Prostate gland (tissue), 2 donors: ENCODE measurements around a stretch of chr1.

DNA sequence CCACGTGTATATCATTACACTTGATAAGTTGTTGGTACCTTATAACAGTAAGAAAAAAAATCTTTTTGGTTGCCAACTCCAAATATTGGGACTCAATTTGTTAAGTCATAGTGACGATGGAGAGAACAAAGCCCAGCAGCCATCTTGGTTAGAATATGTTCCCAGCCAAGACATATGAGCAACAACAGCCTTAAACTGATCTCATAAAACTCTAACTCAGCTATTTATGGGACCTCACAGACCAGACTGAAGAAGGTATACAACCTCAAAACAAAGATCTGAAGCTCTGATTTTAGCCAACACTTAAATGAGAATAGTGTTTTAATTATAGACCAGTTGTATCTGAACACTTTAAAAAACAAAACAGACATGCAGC lies 281.3 kb downstream of the VAV3 start:
- PRO-cap = no peak
- RAMPAGE, long total RNA, 2 experiments = no peak in any of the 2 experiments

DNA sequence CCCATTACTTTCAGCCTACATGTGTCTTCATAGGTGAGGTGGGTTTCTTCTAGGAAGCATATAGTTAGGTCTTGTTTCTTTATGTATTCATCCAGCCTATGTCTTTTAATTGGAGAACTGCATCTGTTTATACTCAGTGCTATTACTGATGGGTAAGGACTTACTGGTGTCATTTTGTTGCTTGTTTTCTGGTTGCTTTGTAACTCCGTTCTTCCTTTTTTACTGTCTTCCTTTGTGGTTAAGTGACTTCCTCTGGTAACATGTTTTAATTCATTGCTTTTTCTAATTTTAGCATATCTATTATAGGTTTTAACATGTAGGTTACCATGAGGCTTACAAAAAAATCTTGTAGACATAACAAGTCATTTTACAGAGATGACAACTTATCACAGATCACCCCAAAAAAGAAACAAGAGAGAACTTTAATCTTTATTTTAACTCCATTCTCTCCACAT lies 160.8 kb downstream of the VAV3 start:
- PRO-cap = no peak
- RAMPAGE, long total RNA, 2 experiments = no peak in any of the 2 experiments

- PRO-cap = unidirectional peak, plus-strand start at chr1:107963683; bidirectional peak, plus-strand start at chr1:107964066, minus-strand start at chr1:107963967
- RAMPAGE, long total RNA, 2 experiments = no peak in any of the 2 experiments
Observed at GRCh38 chr1:107963301-107964281, 1.4 kb downstream of the VAV3 start.

- PRO-cap = no peak
- RAMPAGE, long total RNA, 2 experiments = no peak in any of the 2 experiments
Observed at GRCh38 chr1:108079513-108080139, 114.6 kb upstream of the VAV3 start.

- PRO-cap = no peak
- RAMPAGE, long total RNA, 2 experiments = no peak in any of the 2 experiments
Observed at GRCh38 chr1:108083024-108083499, 117.1 kb downstream of the SLC25A24 start.

- PRO-cap = bidirectional peak, plus-strand start at chr1:108201031, minus-strand start at chr1:108200910
- RAMPAGE, long total RNA, 2 experiments = no peak in any of the 2 experiments
Observed at GRCh38 chr1:108200577-108201264, 578 bp upstream of the SLC25A24 start.

DNA sequence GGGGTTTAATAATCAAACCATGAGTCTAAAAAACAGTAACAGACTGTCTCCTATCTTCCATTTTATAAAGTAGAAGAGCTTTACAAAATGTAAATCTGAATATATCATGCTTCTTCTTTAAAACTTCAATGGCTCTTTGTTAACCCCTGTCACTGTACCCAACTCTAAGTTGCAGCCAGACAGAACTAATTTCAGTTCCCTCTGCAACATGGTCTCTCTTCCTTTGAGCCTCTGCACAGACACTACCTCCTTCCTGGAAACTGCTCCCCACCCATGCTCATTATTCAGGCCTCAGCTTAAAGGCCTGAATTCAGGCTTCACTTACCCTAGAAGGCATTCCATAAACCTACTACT lies 2.7 kb upstream of the EEIG2 start:
- PRO-cap = no peak
- RAMPAGE, long total RNA, 2 experiments = no peak in any of the 2 experiments

DNA sequence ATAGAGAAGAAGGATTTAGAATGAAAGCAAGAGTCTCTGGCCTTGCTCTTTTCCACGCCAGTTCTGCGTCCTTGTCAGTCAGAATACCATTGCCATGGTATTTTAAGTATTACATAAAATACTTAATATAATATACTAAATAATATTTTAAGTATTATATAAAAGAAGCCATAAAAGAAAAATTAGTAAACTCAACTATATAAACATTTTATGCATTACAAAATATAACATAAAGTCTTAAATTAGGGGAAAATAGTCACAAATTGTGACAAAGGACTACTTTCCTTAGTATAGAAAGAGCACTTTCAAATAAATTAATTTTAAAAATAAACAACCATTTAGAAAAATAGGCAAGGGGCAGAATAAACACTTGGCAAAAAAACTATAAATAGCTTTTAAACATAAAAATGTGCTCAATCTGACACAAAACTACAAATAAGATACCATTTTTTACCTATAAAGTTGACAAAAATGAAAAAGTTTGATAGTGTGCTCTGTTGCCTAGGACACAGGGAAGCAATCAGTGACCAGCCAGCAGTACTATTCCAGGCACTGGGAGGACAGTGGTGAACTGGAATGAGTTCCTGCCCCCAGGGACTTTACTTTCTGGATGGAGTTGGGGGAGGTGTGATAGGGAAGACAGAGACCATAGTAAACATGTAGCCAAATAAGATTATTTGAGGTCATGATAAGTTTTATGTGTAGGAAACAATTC lies 41.6 kb downstream of the EEIG2 start:
- PRO-cap = no peak
- RAMPAGE, long total RNA, 2 experiments = no peak in any of the 2 experiments

- PRO-cap = no peak
- RAMPAGE, long total RNA, 2 experiments = no peak in any of the 2 experiments
Observed at GRCh38 chr1:108695942-108696556, 3.9 kb downstream of the PRPF38B start.

DNA sequence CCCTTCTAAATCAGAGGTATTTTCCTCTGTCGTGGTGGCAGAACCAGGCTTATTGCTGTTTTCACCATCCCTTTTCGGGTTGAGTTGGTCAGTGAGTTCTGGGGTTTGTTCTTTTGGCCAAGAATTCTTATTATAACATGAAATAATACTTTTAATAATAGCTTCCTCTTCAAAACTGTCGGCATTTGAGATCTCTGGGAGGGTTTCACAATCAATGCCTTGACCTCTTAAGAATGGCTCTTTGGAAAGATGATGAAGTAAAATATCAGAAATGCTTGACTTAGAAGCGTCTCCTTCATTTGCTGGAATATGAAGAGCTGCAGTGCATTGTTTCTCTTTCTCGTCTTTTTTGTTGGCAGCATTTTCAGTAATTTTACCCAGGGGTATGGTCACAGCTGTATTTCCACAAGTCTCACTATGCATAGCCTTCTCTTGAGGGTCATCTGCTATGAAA lies 4.8 kb downstream of the AKNAD1 start:
- PRO-cap = no peak
- RAMPAGE, long total RNA, 2 experiments = no peak in any of the 2 experiments

GRCh38 chr1:108923679-108924528 lies 39.4 kb downstream of the CLCC1 start:
- PRO-cap = no peak
- RAMPAGE, long total RNA, 2 experiments = no peak in any of the 2 experiments

DNA sequence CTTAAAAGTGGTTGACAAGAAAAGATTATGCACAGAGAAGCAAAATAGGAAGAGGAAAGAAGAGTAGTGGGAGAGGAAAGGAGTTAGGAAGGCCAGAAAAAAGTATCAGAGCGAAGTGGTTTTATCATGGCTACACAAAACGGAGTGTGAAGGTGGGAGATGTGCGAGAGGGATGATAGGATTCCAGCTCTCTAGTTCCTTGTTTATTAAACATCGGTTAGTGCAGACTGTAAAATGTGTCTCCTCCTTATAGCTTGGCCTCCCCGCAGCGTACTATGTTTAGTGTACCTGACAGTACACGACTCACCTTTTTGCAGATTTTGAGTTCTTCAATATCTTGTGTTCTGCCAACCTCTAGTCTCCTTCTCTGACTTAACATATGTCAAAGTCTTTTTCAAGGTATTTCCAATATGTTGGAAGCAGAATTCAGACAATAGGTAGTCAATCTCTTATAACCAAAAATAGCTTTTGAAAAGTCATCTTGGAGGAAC lies 791 bp downstream of the ELAPOR1 start:
- PRO-cap = bidirectional peak, plus-strand start at position 206 of the sequence, minus-strand start at position 193 of the sequence
- RAMPAGE, long total RNA, 2 experiments = no peak in any of the 2 experiments

- PRO-cap = no peak
- RAMPAGE, long total RNA, 2 experiments = no peak in any of the 2 experiments
Observed at GRCh38 chr1:109148908-109149781, 35.2 kb downstream of the ELAPOR1 start.

GRCh38 chr1:109149782-109150538 lies 36.0 kb downstream of the ELAPOR1 start:
- PRO-cap = no peak
- RAMPAGE, long total RNA, 2 experiments = no peak in any of the 2 experiments

- PRO-cap = no peak
- RAMPAGE, long total RNA, 2 experiments = no peak in any of the 2 experiments
Observed at GRCh38 chr1:109229154-109230479, 15.9 kb downstream of the SARS1 start.

GRCh38 chr1:109238543-109239766 lies 10.4 kb upstream of the CELSR2 start:
- PRO-cap = no peak
- RAMPAGE, long total RNA, 2 experiments = no peak in any of the 2 experiments

DNA sequence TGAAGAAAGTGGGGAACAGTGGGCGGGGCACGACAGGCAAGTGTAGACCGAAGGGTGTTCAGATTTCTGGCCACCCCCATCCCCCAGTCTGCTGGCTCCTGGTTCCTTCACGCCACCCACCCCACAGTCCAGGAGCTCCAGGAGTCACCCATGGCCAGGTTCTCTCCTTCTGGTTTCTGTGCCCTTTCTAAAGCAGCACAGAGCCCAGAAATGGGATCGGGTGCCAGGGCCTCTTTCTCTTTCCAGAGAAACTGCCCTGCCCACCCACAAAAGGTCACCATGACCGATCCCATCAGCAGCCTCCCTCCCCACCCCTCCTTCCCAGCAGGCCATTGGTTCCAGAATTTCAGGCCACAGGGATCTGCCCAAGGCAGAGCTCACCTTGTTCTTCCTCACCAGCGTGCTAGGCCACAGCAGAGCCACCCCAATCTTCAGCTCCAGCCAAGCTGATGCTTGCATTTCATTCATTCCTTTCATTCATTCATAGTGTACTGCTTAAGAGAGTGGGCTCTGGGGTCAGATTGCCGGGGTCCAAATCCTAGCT lies 3.1 kb upstream of the CELSR2 start:
- PRO-cap = no peak
- RAMPAGE, long total RNA, 2 experiments = no peak in any of the 2 experiments

GRCh38 chr1:109335870-109336406 lies 29.1 kb upstream of the MYBPHL start:
- PRO-cap = no peak
- RAMPAGE, long total RNA, 2 experiments = no peak in any of the 2 experiments

GRCh38 chr1:109369380-109369622 lies 28.4 kb downstream of the SORT1 start:
- PRO-cap = no peak
- RAMPAGE, long total RNA, 2 experiments = no peak in any of the 2 experiments

- PRO-cap = no peak
- RAMPAGE, long total RNA, 2 experiments = no peak in any of the 2 experiments
Observed at GRCh38 chr1:109396659-109397381, 898 bp downstream of the SORT1 start.